ENCODE measurements around the genes DRC1, CAD, TRIM54, IFT172, GCKR and MRPL33.

DNA sequence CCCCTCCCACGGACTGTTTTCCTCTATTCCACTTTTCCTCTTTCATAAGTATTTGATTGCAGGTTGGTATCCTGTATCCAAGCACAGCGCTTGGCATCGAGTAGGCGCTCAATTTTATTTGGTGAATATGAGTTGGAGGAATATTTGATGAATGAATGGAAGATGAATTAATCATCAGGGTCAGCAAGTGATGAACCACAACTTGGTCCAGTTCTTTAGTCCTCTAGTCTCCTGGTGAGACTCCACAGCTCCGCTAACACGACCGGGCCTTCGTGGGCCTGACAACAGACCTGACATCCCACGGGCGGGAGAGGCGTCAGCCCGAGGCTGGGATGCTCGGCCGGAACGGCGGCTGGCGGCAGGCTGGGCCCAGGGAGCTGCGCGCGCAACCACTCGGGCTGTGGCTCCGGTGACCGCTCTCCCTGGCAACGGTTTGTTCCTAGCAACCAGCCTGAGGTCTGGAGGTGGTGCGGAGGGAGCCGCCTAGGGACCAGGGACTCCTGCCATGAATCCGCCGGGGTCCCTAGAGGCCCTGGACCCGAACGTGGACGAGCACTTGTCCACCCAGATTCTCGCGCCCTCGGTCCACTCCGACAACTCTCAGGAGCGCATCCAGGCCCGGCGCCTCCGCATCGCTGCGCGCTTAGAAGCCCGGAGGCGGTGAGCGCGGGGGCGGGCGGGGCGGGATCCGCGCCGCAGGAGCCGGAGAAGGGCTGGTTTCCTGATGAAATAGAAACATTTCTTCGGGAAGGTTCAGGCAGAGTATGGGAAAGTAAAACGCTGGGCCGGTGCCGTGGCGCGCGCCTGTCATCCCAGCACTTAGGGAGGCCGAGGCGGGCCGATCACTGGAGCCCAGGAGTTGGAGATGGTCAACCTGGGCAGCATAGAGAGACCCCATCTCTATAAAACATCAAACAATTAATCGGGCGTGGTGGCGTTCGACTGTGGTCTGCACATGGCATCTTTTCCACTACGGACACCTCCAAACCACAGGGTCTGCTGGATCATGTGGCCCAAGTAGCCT is at the start of gene DRC1:
DRC1 (plus strand) TSS at position 436 of the 1,024 bp plus-strand sequence.
- PRO-cap, 10 experiments: peak in 5 of 10 experiments; most common plus-strand start position 449 of the sequence (in 4); most common minus-strand start position 306 of the sequence (in 1)

DNA sequence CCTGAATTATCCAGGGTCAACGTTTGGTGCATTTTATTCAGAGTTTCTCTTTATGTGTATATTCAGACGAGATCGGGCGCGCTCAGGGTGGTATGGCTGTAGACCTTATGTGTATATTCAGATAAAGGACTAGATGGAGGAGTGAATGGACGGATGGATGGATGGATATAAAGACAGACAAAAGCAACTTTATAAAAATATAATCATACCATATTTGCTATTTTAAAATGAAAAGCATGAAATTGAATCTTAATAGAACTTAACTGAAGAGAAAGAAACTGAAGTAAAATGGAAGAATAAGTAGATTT is 9.2 kb downstream of the FAM166C start:
- PRO-cap, 10 experiments: no peak in any of the 10 experiments

DNA sequence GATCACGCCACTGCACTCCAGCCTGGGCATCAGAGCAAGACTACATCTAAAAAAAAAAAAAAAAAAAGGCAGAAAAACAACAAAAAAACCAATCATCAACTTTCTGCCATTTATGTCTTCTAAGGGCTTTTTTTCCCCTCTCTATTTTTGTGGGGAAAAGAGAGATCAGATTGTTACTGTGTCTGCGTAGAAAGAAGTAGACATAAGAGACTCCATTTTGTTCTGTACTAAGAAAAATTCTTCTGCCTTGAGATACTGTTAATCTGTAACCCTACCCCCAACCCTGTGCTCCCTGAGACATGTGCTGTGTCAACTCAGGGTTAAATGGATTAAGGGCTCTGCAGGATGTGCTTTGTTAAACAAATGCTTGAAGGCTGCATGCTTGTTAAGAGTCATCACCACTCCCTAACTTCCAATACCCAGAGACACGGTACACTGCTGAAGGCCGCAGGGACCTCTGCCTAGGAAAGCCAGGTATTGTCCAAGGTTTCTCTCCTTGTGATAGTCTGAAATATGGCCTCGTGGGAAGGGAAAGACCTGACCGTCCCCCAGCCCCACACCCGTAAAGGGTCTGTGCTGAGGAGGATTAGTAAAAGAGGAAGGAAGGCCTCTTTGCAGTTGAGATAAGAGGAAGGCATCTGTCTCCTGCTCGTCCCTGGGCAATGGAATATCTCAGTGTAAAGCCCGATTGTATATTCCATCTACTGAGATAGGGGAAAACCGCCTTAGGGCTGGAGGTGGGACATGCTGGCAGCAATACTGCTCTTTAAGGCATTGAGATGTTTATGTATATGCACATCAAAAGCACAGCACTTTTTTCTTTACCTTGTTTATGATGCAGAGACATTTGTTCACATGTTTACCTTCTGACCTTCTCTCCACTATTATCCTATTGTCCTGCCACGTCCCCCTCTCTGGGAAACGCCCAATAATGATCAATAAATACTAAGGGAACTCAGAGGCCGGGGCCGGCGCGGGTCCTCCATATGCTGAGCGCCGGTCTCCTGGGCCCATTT is 14.1 kb upstream of the SLC35F6 start:
- PRO-cap, 10 experiments: no peak in any of the 10 experiments

DNA sequence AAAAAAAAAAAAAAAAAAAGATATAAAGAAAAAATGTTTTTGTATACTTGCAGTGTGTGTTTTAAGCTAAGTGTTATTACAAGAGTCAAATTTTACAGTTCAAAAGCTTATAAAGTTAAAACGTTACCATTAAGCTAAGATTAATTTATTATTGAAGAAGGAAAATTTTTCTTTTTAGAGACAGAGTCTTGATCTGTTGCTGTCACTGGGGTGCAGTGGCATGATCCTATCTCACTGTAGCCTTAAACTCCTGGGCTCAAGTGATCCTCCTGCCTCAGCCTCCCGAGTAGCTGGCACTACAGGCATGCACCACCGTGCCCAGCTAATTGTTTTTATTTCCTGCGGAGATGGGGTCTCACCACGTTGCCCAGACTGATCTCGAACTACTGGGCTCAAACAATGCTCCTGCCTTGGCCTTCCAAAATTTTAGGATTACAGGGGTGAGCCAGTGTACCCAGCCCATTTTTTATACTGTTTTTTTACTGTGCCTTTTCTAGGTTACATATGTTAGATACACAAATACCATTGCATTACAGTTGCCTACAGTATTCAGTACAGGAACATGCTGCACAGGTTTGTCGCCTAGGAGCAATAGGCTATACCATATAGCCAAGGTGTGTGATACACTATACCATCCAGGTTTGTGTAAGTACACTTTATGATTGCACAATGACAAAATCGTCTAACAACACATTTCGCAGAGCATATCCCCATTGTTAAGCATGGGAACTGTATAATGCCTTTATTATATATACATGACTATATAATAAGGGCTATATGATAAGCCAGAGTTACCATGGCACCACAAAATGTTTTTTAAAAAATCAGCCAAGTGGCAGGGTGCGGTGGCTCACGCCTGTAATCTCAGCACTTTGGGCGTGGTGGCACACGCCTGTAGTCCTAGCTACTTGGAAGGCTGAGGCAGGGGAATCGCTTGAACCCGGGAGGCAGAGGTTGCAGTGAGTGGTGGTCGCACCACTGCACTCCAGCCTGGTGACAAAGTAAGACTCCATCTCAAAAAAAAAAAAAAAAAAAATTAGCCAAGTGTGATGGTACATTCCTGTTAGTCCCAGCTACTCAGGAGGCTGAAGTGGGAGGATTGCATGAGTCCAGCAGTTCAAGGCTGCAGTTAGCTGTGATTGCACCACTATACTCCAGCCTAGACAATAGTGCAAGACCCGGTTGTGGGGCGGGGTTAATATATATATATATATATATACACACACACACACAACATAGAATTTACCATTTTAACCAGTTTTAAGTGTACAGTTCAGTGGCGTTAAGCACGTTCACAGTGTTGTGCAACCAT is 3.0 kb upstream of the CENPA start:
- PRO-cap, 10 experiments: no peak in any of the 10 experiments

DNA sequence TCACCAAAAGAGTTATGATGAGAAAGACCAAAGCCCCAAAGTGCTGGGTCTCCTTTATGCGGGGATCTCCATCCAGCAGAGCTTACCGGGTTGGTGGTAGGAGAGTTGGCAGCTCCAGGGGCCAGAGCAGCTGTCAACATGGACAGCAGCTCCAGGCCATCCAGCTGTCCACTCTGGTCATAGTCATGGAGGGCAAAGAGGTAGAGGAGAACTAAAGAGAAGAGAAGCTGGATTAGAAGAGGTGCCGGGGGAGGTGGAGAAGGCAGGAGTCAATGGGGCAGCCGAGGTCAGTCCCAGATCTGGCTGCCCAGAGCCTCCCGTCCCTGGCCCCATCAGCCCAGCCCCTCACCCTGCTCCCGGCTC is 15.4 kb downstream of the KHK start:
- PRO-cap, 10 experiments: no peak in any of the 10 experiments

DNA sequence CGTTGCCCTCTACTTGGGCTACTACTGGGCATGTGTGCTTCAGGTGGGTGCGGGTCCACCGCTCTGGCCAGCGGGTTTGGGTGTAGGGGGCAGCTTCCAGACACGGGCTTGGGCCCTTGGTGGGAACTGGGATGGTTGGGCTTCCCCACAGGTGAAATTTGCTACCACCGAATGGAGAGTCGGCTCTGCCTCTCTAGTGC is 305 bp downstream of the ABHD1 start:
- PRO-cap, 10 experiments: no peak in any of the 10 experiments

DNA sequence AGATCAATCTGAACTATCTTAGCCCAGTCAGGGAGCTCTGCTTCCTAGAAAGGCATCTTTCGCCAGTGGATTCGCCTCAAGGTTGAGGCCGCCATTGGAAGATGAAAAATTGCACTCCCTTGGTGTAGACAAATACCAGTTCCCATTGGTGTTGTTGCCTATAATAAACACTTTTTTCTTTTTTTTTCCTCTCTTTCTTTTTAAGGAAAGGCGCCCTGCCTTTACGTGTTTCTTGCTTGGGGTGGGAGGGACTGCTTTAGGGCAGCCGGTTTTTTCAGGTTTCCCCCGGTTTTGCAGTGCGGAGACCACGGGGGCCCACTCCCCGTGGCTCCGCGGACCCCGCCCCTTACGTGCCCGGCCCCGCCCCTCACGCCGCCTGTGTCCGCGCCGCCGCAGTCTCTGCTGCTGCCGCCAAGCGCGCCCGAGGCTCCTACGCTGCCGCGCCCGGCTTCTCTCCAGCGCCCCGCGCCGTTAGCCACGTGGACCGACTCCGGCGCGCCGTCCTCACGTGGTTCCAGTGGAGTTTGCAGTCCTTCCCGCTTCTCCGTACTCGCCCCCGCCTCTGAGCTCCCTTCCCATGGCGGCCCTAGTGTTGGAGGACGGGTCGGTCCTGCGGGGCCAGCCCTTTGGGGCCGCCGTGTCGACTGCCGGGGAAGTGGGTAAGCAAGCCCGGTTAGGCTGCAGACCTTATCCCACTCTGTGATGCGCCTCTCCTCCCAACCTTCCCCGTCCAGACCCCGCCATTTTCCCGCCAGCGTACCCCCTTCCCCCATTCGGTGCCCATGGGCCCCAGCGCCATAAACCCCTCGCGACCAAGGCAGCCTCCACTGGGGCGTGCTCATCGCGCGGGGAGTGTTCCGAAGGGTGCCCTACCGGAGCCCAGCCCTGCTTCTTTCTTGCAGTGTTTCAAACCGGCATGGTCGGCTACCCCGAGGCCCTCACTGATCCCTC is at the start of gene CAD:
CAD (plus strand) TSS at position 395 of the 951 bp plus-strand sequence.
- PRO-cap, 10 experiments: peak in 10 of 10 experiments; most common plus-strand start position 408 of the sequence (in 6); most common minus-strand start position 347 of the sequence (in 8)

GRCh38 chr2:27281816-27282731 is at the start of gene TRIM54:
Gene TRIM54, plus strand, starts transcription at chr2:27282429.
- PRO-cap, 10 experiments: peak in 1 of 10 experiments; most common minus-strand start chr2:27281988 (in 1)

- PRO-cap, 10 experiments: no peak in any of the 10 experiments
These were observed 9.7 kb downstream of the TRIM54 start for GRCh38 chr2:27291911-27292308.

- PRO-cap, 10 experiments: no peak in any of the 10 experiments
These were observed 1.7 kb downstream of the SNX17 start for GRCh38 chr2:27371975-27372704.

DNA sequence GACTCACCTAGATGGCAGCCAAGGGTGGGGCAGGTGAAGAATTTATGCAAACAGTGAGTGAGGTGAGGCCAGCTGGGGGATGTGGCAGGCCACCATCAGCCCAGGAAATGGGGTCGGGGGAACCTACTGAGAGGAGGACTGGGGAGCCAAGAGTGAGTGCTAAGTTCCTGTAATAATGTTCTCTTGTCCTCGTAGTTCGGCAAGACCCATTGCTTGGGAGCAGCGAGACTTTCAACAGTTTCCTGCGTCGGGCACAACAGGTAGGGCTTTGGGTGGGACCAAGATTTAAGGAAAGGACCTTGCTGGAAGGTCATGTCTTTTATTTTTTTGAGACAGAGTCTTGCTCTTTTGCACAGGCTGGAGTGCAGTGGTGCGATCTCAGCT is 2.6 kb downstream of the SNX17 start:
- PRO-cap, 10 experiments: no peak in any of the 10 experiments

DNA sequence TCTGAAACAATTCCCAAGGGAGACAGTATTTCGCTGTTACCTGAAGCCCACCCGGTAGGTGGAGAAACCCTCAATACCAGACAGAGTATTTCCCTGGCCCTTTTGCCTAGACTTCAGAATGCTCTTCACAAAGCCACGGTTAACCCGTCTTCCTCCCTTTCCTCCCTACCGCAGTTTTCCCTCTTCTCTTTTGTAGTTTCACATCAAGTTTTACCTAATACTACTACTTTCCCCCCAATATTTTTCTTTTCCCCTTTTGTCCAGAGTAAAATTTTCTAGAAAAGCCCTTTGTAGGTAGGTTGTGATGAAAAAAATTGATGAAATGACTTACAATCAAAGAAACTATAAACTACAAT is 1.2 kb downstream of the PPM1G start:
- PRO-cap, 10 experiments: no peak in any of the 10 experiments

- PRO-cap, 10 experiments: peak in 10 of 10 experiments; most common plus-strand start chr2:27490006 (in 4); most common minus-strand start chr2:27489695 (in 4)
These were observed at the start of gene IFT172 for GRCh38 chr2:27489289-27490323. Gene IFT172, minus strand, starts transcription at chr2:27489743.

- PRO-cap, 10 experiments: no peak in any of the 10 experiments
These were observed at the start of gene GCKR for GRCh38 chr2:27496063-27496952. Gene GCKR, plus strand, starts transcription at chr2:27496839.

GRCh38 chr2:27771215-27772390 is at the start of gene MRPL33:
Gene MRPL33, plus strand, starts transcription at chr2:27771719.
- PRO-cap, 10 experiments: peak in 10 of 10 experiments; most common plus-strand start chr2:27771737 (in 4); most common minus-strand start chr2:27771637 (in 4)

DNA sequence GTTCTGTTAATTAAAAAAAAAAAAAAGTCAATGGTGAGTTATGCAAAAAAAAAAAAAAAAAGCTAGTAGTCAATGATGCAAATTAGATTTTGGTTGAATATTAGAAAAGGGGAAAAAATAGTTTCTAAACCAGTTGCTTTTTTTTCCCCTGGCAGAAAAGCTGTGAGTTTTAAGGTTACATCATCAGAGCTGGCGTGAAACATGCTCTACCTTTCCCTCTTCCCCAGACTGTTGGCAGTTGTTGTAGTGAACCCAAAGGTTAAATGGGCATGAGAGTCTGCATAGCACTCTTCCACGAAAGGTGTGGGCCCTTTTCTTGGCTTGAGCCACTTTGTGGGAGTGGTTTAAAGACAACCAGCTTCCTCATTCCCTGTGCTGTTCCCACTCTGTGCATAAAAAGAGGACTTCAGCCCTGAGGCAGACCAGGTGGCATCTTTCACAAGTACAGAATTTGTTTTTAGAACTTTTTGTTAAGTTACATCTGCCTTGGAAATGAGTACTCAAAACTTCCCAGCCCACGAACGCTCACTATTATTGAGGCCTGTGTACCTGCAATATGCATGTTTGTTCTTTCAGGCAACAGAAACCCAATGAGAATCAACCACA is 243.7 kb downstream of the BABAM2 start:
- PRO-cap, 10 experiments: peak in 2 of 10 experiments; most common plus-strand start position 393 of the sequence (in 1); most common minus-strand start position 233 of the sequence (in 2)

- PRO-cap, 10 experiments: no peak in any of the 10 experiments
These were observed 183.3 kb upstream of the FOSL2 start for GRCh38 chr2:28209118-28209902.

DNA sequence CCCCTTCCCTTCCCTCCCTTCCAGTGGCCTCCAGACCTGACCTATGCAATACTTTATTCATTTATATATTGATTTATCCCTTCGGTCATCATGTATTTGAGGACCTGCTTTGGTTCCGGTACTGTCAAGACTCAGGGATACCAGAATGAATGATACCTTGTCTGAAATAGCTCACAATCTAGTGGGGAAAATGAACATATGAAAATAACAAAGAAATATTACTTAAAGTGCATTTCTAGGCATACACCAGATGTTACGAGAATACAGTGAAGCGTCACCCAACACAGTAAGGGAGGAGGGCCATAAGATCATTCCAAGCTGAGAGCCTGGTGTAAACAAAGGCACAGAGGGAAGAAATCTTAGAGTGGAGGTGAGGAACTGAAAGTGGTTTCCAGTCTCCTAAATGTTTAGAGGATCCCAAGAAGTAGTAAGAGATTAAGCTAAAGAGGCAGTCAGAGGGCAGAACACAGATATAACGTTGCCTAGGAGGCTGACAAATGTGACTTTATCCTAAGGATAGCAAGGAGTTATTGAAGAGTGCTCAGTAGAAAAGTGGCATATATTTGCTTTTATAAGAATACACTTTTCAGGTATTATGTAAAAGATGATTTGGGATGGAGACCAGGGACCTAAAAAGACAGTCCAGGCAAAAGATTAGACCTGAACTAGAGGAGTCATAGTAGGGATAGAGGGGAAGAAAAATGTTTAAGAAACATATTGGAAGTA is 130.7 kb upstream of the FOSL2 start:
- PRO-cap, 10 experiments: no peak in any of the 10 experiments

GRCh38 chr2:28347736-28348666 is 44.7 kb upstream of the FOSL2 start:
- PRO-cap, 10 experiments: peak in 1 of 10 experiments; most common plus-strand start chr2:28347798 (in 1)

DNA sequence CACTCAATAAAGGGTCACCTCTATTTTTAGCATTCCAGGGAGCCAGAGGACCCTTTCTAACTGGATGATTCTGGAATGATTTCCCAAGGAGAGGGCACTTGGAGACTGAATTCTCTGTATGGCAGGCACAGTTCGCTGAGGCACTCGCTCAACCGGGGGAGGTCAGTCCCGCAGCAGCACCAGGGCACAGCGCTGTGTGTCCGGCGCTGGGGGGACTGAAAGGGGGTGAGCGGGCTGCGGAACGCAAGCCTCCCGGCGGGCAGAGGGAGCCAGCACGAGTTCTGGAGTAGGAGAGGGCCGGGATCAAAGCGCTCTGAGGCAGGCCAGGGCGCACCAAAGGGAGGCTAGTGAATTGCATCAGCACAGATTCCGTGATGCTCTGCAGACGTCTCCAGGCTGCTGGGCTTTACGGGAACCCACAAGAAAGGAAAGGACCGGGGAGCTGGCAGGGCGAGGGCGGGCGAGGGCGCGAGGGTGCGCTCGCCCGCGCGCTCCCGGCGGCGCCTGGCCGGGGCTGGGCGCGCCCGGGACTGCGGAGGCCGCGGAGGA is 2.6 kb upstream of the FOSL2 start:
- PRO-cap, 10 experiments: peak in 10 of 10 experiments; most common plus-strand start position 421 of the sequence (in 6); most common minus-strand start position 315 of the sequence (in 5)

All from Metastatic Breast Carcinoma in the Brain (tissue), 10 donors.